HT-29 (cell line): ENCODE measurements around a stretch of chr12.

DNA sequence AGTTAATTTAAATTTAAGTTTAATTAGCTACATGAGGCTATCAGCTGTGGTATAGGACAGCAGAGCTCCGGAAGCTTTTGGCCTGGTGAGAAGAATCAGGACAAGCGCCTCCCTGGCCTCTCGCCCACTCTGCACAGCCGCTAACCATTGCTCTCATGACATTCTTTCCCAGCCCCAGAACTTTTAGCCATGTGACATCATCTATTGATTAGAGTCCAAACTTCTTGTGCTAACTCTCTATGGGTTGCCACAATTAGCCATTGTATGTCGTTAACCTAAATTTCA lies 23.6 kb downstream of the SSH1 start:
- RAMPAGE, long total RNA: no peak

- RAMPAGE, long total RNA: no peak
Measured at GRCh38 chr12:109115348-109116150, 838 bp upstream of the ACACB start.

- RAMPAGE, long total RNA: no peak
Measured at GRCh38 chr12:109147905-109148443, 31.6 kb downstream of the ACACB start.

GRCh38 chr12:109264040-109264538 lies 45.0 kb downstream of the FOXN4 start:
- RAMPAGE, long total RNA: no peak

GRCh38 chr12:109278019-109278551 lies 31.0 kb downstream of the FOXN4 start:
- RAMPAGE, long total RNA: no peak

DNA sequence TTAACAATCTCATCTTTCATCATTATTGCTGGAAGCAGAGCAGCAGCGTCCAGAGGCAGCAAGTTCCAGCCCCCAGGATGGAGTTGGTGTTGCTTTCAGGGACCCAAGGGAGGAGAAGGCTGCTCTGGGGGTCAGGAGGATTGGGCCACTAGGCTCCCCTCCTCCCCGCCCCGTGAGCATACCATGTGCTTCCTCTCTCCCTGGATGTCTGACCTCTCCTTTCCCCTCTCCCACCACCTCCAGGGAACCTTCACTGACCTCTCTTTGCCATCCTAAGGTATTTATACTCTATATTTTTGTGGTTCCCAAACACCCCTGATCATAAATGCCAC lies 13.3 kb downstream of the KCTD10 start:
- RAMPAGE, long total RNA: no peak

- RAMPAGE, long total RNA: no peak
Measured at GRCh38 chr12:109588443-109589532, 15.2 kb downstream of the MVK start.

- RAMPAGE, long total RNA: no peak
Measured at GRCh38 chr12:109592951-109593396, 19.4 kb downstream of the MVK start.

GRCh38 chr12:109823037-109823661 lies 10.0 kb downstream of the TRPV4 start:
- RAMPAGE, long total RNA: no peak

DNA sequence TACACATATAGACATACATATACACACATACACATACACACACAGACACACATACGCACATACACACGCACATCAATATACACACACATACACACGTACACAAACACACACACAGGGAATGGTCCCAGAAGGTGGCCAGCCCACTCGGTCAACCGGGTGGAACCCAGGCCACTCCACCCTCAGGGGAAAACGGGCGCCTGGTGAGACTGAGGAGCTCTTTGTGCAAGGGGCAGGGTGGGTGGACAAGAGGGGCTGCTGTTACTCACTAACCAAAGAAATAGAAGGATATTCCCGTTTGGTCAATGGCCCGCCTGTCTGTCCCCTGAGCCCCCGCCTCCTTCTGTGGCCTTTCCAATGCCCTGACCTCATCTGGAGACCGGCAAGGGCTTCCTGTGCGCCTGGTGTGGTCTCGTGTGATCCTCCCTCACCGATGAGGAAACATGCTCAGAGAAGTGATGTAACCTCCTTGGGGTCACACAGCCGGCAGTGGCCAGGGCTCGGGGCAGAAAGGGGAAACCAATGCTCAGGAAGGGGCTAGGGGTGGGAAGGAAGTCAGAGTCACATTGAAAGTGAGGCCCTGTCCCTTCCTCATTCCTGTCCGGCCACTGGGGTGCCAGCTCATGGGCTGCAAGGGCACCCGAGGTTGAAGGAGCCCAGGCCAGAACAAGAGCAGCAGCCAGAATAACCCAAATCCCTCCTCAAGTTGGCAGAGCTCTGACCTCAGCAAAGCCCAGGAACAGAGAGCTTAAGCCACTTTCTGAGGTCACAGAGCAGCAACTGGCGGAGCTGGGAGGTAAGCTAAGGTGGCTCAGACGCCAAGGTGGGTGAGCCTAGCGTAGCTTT lies 5.1 kb downstream of the TRPV4 start:
- RAMPAGE, long total RNA: no peak

DNA sequence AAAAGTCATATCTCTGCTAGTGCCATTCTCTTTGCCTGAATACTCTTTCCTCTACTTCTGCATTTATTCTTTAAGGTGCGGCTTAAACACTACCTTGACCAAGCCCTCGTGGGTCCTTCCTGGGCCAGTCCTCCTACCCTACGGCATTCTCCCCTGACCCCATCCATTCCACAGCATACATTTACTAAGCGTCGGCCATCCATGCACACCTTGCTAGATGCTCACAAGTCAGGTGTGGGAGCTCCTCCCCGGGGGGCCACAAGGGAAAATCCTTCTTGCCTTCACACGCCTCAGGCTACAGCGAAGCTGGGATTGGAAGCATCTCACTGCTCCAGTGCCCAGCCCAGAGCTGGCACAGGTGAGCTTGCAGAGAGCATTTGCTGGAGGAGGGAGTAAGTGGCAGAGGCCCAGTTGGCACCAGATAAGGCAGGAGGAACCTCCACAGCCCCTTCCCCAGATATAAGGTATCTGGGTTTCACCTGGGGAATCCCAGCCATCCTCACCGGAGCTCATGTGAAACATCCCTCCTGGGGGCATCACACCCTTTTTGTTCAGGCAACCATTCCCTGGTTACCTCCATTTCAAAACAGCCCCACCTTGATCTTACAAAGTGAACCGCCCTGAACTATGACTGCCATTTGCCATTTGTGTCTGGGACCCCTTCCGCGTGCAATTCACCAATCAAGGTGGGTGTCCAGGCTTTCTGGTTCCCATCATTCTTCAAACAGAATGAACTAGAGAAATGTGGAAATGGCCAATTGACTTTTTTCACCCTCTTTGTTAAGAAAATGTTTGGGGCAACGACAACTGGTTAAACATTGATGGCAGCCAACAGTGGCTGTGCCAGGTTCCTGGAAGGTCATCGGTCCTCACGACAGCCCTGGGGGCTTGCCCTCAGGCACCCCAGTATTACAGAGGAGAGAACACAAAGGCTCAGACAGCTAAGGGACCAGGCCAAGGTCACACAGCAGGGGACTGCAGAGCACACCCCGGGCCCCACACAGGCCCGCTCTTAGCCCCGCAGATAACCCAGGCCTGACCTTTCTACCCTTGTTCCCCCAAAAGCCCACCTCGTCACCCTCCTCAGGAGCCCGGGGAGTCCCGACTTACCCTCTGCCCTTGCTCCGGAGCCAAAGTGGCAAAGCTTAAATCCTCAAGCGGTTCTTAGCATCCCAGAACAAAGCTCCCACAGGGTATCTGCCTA lies 1.6 kb downstream of the TRPV4 start:
- RAMPAGE, long total RNA: no peak

- RAMPAGE, long total RNA: no peak
Measured at GRCh38 chr12:109877755-109878465, 2.4 kb downstream of the GLTP start.

- RAMPAGE, long total RNA: no peak
Measured at GRCh38 chr12:109879120-109879786, 1.1 kb downstream of the GLTP start.

DNA sequence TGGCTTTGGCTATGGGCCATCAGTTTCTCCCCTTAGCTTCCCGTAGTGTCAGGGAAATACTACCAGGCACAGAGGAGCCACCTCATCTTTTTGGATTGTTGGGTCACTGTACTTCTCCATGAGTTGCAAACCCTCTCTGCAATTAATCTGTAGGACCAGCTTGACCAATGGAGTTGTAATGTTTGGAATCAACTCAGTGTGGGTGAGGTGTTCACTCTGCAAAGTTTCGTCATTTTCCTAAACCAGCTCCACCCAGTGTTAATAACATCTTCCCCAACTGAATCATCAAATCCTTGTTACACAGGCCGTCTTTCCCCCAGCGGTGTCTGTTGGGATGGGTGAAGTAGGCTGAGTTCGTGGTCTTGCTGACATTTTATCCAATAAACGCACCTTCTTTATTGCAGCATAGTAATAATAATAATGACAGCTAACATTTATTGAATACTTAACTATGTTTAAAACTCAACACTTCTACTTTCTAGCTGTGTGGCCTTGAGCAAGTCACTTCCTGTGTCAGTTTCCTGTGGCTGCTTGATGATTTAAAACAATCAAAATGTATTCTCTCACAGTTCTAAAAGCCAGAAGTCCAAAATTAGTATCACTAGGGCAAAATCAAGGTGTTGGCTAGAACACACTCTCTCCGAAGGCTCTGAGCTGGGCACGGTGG lies 8.1 kb upstream of the GLTP start:
- RAMPAGE, long total RNA: no peak

DNA sequence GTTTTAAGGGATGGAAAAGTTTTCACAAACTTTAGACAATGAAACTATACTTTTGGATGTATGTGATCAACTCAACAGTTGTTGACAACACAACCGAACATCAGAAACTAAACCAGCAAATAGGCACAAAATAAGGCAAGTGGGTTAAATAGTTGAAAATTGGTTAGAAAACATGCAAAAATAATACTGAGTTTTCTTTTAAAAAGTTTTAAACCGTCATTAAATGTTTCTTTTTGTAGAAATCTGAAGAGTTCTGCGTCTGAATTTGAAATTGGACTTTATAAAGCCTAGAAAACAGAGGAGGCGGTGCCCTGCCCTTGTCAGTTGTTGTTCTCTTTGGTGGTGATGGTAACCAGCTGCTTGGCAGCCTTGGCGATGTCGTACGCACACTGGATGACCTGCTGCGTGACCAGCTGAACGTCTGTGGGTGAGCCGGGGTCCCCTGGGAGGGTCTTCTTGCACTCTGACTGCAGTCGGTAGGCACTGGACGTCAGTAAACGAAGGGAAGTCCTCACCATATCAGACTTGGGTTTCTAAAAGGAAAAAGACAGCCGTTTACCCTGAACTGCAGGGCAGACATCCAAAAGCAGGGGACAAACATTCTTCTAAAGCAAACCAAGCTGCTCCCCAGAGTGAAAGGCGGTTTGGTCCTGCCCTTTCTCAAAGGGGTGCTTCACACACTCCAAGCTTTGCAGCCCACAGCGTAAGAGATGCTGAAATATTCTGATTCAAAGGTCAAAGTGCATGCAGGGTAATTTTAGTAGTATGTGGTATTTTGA lies 32.8 kb downstream of the TCHP start:
- RAMPAGE, long total RNA: no peak

DNA sequence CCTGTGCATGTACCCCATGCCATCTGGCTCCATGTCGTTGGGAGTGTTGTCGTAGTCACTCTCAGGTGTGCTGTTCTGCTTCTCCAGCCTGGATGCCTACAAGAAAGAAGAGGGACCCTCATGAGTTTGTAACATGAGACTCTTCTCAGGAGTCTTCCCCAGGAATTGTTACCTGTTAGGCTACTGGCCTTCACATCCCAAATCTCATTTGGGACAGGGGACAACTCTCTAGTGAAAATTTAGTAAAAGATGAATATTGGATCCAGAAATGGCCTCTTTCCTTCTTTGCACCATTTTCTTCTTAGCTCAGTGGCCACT lies 39.0 kb downstream of the TCHP start:
- RAMPAGE, long total RNA: no peak

DNA sequence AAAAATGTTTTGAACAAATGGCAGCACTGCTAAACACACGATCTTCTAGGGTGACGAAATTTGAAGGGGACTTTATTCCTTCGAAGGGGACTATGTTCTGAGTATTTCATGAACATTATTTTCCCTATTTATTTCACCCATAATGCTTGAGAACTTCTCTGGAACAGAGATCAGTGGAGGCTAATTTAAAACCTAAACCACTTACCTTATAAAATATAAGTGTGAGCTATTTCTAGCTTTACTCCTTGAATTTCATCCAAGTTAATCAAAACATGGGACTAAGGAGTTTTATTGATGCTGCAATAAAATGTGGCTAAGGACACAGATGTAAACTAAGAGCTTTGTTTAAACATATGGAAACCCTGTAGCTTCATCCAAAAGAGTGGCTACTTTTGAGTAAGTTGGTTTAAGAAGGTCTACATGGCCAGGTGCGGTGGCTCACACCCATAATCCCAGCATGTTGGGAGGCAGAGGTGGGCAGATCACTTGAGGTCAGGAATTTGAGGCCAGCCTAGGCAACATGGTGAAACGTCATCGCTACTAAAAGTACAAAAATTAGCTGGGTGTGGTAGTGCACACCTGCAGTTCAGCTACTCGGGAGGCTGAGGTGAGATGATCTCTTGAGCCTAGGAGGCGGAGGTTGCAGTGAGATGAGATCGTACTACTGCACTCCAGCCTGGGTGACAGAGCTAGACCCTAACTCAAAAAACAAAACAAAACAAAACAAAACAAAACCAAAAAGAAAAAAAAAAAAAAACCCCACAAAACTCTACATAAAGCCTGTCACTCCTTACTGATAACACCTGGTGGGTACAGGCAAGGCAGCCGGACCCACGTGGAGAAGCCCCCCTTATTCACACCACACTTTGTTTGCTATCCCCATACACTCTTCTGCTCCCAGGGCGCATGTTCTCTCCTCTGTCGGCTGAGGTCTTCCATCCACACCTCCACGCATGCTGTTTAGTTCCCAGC lies 40.4 kb downstream of the TCHP start:
- RAMPAGE, long total RNA: no peak

DNA sequence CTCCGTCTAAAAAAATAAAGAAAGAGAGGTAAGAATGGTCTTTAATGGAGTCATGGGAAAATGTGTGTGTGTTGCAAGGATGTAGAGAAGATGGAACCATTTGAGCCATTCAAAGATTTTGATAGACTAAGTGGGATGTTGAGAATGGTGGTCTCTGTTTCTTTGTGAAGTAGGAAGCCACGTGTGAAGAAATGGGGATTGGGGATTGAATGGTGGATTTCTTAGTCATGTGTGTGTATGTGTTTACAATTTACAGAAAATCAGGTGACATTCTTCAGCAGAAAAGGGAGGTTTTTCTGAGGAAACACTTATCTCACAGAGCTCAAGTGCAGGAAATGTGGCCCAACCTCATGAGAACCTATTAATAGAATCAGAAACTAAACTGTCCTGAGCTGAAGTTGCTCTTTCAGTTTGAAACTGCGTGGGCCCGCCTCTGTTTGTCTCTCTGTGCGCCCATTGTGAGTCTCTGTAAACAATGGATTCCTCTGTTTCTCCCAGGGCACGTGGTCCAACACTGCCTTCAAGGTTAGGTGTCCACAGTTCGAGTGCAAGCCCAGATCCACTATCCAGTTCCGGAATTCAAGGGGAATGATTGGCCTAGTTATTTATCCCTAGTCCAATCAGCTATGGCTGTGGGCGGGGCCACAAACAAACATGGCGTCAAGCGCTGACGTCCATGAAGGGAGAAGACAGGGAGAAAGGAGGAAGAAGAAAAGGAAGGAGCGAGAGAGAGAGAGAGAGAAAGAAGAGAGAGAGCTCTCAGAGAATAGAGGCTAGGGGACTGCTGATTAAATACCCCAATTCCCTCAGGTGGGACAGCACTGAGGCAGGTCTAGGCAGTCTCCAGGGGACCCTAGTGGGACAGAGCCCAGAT lies 31.2 kb upstream of the C12orf76 start:
- RAMPAGE, long total RNA: no peak

DNA sequence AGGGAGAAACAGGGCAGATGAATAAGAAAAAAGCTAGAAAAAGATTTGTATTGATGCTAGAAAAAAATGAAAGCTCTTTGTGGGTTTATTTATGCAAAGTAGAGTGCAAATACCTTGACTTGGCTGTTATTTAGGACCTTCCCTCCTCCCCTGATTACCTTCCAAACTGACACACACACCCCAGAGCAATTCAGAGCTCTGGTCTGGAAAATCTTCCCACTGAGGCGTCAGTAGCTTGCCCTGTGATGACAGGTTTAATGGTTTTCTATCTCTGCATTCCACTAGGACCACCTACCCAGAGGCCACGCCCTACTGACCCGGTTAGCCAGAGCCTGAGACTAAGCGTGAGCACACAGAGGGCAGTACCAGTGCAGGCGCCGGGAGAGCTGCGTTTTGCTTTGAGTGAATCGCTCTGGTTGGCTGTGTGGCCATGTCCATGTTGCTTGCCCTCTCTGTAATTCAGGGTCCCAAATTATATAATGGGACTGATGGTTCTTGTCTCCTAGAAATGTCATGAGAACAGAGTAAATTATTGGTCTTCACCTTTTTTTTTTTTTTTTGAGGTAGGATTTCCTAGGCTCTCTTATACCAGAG lies 36.2 kb upstream of the ATP2A2 start:
- RAMPAGE, long total RNA: no peak

- RAMPAGE, long total RNA: no peak
Measured at GRCh38 chr12:110248063-110248511, 33.0 kb upstream of the ATP2A2 start.